Placental epithelial cell (primary cell): ENCODE measurements around the gene GCG.

DNA sequence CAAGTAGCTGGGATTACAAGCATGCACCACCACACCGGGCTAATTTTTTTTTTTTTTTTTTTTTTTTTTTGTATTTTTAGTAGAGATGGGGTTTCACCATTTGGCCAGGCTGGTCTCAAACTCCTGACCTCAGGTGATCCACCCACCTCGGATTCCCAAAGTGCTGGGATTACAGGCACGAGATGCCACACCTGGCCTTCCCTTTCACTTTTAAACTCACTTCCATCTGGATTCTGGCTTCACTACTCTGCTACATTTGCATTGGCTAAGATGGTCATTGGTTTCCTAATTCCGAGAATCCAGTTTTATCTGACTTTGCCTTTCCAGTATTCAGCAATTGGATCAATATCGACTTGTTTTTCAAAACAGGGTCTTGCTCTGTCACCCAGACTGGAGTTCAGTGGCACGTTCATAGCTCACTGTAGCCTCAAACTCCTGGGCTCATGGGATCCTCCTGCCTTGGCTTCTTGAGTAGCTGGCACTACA lies 4.6 kb upstream of the CD302 start:
- CAGE, long polyA plus RNA = no peak

DNA sequence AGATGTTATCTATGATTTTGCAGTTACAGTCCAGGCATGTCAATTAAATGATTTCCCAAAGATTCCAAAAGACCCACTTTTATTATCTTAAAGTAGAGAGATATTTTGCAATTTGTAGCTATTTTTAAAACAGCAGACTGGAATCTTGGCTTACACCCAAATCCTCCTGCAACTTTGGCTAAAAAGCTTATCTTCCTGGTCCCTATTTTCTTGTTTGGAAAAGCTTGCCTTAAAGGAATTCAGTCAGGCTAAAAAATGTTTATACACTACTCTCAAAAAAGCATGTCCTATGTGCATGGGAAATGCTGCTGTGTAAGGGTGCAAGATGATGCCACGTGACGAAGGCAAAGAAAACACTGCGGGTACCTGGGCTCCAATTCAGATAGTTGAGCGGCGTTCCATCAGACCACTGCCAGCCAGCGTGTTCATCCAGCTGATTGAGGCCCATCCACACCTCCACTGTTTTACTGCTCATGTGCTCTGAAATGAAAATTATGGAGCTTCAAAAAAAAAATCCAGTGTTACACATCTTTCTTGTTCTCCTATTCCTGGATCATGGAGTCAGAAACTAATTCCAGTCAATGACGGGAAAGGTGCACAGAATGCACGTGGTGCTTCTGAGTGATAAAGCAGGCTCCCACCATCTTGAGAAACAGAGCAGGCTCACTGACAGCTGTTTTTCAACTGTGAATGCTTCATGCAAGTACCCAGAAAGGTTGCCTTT lies 33.8 kb downstream of the PLA2R1 start:
- CAGE, long polyA plus RNA = no peak

DNA sequence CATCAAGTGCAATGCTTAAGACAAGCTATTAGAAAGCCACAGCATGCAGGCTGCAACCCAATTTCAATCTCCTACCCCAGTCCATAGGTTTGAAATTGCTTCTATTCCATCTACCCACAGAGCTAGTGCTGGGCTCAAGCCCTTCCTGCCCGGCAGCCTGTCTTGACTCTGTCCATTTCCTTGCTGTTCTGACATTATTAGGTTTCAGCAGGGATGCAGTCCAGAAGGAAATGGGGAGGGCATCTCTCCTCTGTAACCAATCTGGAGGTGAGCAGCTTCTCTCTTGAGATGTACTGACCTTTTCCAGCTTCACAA lies 11.2 kb downstream of the PLA2R1 start:
- CAGE, long polyA plus RNA = no peak

- CAGE, long polyA plus RNA = no peak
Measured at GRCh38 chr2:160157790-160158642, 42.1 kb downstream of the ITGB6 start.

- CAGE, long polyA plus RNA = no peak
Measured at GRCh38 chr2:160180961-160181794, 18.9 kb downstream of the ITGB6 start.

- CAGE, long polyA plus RNA = no peak
Measured at GRCh38 chr2:160271121-160272112, 71.3 kb upstream of the ITGB6 start.

DNA sequence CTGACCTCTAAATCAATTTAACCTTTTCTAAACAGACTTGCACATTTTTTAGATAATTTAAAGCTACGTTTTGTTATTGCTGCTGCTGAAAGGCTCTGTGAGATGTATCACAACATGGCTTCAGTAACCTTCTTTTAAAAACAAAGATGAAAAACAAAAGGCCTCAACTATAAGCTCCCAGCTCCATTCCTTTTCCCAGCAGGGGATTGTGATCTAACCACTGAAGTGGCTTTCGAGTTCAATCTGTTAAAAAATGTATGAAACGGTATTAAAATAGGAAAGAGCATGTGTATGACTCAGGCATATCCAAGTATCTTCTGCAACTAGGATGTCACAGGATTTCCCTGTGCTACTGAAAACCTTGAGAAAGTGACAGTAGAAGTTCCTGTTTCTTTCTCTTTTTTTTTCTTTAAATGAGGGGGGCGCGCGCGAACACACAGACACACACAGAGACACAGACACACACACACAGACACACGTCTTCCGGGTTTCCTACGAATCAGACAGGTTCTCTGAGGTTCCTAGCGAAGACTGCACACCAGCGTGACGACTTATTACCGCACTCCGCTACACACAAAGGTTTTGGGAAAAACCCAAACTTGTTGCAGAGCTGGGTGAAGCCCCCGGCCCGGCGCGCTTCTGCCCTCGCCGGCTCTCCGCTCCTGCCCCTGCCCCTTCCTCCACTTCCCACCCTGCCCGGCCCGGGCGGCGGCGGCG lies 86.9 kb downstream of the RBMS1 start:
- CAGE, long polyA plus RNA = no peak

DNA sequence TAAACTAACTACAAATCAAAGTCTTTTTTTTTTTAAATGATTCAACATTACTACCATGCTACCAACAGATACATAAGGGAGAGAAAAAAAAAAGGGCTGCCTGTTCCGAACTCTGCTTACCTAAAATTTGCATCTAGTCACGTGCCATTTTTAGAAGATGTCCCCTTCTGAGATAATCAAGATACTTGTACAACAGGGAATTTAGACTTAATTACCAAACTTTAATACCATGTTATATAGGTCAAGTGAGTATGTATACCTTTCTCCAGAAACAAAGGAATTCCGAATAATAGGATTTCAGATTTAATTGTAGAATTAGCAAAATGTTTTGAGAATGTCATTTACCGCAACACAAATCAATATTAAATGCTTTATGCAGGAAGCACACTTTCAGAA lies 2.6 kb downstream of the RBMS1 start:
- CAGE, long polyA plus RNA = no peak

DNA sequence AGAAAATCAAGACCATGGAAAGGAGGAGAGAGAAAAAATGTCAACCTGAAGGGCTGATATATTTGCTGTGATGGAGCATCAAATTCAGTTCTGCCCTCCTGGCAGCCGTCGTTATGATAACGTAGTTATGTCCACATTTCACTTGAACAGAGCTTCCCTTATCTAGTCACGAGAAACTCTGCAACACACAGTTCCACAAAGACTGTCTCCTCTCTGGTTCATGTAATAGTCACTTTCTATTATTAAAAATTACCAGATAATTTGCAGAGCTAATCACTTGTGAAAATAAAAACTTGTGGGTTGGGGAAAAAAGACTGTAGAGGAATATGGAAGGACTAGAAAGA lies 19.5 kb upstream of the RBMS1 start:
- CAGE, long polyA plus RNA = no peak

GRCh38 chr2:160736597-160736933 lies 243.0 kb upstream of the RBMS1 start:
- CAGE, long polyA plus RNA = no peak

GRCh38 chr2:161140975-161141332 lies 19.3 kb upstream of the TANK start:
- CAGE, long polyA plus RNA = no peak

DNA sequence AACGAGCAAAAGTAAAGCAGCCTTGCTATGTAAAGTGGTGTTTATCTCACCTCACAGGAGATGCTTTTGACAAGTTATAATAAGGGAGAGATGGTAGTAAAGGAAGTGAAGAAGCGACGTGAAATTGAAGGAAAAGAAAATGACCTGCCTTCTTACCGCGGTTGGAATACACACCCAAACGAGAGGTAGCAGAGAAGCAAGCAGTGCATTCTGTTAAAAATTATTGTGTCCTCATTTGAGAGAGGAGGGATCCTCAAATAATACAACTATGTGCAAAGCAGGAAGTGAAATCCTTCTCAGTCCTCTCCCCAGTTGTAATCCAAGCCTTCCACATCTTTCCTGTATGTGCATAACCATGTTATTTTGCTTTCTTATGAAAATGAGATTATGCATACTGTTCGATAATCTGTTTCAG lies 1.0 kb downstream of the TANK start:
- CAGE, long polyA plus RNA = no peak

- CAGE, long polyA plus RNA = no peak
Measured at GRCh38 chr2:161324041-161324814, 16.0 kb downstream of the PSMD14 start.

DNA sequence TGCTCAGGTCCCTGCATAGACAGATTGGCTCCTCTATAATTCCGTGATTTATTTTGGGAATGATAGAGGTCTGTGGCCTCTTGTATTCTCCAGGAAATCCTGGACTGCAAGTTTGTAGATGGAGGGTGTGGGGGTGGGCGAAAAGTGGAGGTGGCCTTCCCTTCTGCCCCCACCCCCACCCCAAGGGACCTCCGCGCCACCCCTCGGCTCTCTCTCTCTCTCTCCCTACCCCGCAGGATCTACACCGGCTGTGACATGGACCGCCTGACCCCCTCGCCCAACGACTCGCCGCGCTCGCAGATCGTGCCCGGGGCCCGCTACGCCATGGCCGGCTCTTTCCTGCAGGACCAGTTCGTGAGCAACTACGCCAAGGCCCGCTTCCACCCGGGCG lies 7.0 kb downstream of the TBR1 start:
- CAGE, long polyA plus RNA = no peak

- CAGE, long polyA plus RNA = no peak
Measured at GRCh38 chr2:162011743-162012017, 62.3 kb downstream of the DPP4 start.

GRCh38 chr2:162152042-162152367 lies at the start of gene GCG:
GCG (minus strand) TSS chr2:162152247.
- CAGE, long polyA plus RNA = no peak

GRCh38 chr2:162317642-162318371 lies 677 bp downstream of the IFIH1 start:
- CAGE, long polyA plus RNA = no peak

GRCh38 chr2:162379689-162380582 lies 36.0 kb downstream of the GCA start:
- CAGE, long polyA plus RNA = no peak

- CAGE, long polyA plus RNA = no peak
Measured at GRCh38 chr2:162607956-162608335, 230.6 kb downstream of the KCNH7 start.

- CAGE, long polyA plus RNA = no peak
Measured at GRCh38 chr2:163121396-163121975, 282.9 kb upstream of the KCNH7 start.